NCI-H460 (cell line): ENCODE data around the genes STPG2 and ADH6.

DNA sequence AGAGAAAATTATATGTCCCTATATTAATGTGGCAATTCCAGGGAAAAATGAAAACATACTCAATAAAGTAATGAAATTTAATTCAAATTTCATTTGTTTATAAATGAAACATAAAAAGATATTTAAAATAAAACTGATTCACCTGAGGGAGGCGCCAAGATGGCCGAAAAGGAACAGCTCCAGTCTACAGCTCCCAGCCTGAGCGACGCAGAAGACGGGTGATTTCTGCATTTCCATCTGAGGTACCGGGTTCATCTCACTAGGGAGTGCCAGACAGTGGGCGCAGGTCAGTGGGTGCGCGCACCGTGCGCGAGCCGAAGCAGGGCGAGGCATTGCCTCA is 510.0 kb downstream of the STPG2 start:
RAMPAGE:
- cytosol, long total RNA = no peak
- long total RNA = no peak
- nucleus, long total RNA = no peak

RAMPAGE:
- cytosol, long total RNA = no peak
- long total RNA = no peak
- nucleus, long total RNA = start-site peak on the plus strand at chr4:98143638-98143642, 15 and 16 reads in 2 replicates
These were observed at the start of gene STPG2 for GRCh38 chr4:98142754-98143890. Gene STPG2, minus strand, starts transcription at chr4:98143476.

DNA sequence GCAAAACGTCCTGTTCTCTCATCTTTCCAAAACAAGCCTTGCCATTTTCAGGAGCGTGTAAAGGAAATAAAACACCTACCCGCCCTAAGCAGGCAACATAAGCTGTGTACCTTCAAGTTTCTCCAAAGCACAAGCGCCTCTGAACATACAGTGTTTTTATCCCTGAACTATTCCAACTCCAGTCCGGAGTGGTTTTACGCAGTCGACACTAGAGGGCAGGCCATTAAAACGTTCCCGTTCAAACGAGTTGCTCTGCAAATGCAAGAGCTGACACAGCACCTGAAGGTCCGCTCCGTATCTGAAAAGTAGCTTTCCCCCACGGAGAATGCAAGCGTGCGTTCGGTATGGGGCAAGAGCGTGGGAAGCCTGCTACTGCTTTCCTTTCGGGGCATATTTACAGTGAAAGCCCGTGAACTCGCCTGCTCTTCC is 190.9 kb downstream of the TSPAN5 start:
RAMPAGE:
- cytosol, long total RNA = no peak
- long total RNA = no peak
- nucleus, long total RNA = no peak

DNA sequence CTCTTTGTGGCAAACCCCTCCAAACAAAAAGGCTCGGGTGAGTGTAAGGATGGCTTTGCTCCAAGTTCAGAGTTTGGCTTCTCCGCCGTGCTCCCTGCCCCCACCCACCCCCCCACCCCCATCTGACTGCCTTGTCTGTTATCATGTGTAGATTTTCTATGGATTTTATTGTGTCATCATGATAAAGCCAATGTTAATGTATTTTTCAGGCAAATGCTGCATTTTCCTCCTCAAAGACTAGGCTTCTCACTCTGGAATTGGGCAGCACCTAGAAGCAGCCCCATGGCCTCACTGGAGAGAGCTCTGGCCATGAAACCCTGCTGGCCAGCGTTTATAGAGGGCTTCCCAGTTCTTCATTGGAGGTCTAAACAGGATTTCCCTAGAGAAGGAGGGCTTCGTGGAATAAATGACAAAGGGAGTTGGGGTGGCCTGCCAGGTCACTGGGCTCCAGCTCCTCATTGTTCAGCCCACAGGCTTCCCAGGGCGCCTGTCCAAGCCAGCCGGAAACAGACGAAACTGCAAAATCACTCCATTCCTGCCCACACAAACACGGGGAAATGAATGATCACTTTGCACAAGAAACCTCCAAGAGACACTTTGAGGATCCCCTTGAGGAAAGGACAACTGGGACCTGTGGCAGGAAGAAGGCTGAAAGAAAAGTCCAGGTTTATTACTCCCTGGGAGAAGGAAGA is 189.8 kb downstream of the TSPAN5 start:
RAMPAGE:
- cytosol, long total RNA = no peak
- long total RNA = no peak
- nucleus, long total RNA = no peak

RAMPAGE:
- cytosol, long total RNA = no peak
- long total RNA = no peak
- nucleus, long total RNA = no peak
These were observed 32.2 kb downstream of the TSPAN5 start for GRCh38 chr4:98625986-98626849.

GRCh38 chr4:98661586-98662085 is 3.2 kb upstream of the TSPAN5 start:
RAMPAGE:
- cytosol, long total RNA = no peak
- long total RNA = no peak
- nucleus, long total RNA = no peak

RAMPAGE:
- cytosol, long total RNA = no peak
- long total RNA = no peak
- nucleus, long total RNA = no peak
These were observed 115.5 kb upstream of the TSPAN5 start for GRCh38 chr4:98773903-98774291.

RAMPAGE:
- cytosol, long total RNA = no peak
- long total RNA = no peak
- nucleus, long total RNA = no peak
These were observed 11.0 kb upstream of the ADH4 start for GRCh38 chr4:99155124-99155415.

GRCh38 chr4:99208739-99209057 is 10.3 kb downstream of the ADH6 start:
RAMPAGE:
- cytosol, long total RNA = no peak
- long total RNA = no peak
- nucleus, long total RNA = no peak

RAMPAGE:
- cytosol, long total RNA = no peak
- long total RNA = no peak
- nucleus, long total RNA = no peak
These were observed at the start of gene ADH6 for GRCh38 chr4:99218867-99219600. Gene ADH6, minus strand, starts transcription at chr4:99219246.

DNA sequence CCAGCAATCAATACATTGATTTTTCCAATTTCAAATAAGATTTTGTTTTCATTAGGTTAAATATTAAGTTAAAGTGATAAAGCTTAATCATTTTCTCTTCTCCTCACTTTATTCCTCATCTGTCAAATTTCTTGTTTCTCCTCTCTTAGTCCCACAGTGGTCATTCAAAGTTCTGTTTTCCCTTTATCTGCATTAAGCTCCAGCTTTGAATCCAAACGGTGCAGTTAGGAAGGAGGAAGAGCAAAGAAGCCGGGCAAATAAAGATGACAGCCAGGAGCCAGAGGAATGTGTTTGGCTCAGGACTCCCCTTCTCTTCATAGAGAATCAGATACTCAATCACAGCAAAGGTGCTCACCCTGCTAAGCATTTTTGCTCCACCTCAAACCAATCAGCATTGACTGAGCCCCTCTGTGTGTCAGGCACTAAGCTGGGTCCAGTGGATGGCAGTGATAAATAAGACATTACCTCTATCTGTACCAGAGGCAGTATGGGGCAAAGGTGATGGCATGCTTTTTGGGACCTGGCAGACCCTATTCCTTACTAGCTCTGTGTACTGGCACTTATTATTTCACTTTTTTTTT is 434 bp upstream of the ADH1A start:
RAMPAGE:
- cytosol, long total RNA = no peak
- long total RNA = no peak
- nucleus, long total RNA = no peak

DNA sequence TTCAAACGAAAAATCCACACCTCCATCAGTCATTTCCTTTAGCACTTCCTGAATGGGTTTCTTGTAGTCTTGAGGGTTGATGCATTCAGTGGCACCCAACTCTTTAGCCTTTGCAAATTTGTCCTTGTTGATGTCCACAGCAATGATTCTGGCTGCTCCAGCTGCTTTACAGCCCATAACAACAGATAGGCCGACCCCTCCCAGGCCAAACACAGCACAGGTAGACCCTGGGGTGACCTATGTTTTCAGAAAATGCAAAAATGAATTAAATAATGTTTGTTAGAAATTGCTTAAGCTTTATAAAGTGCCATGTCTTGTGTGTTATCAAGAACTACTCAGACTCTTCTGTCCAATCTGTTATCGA is 9.7 kb downstream of the ADH1C start:
RAMPAGE:
- cytosol, long total RNA = no peak
- long total RNA = no peak
- nucleus, long total RNA = no peak

RAMPAGE:
- cytosol, long total RNA = no peak
- long total RNA = no peak
- nucleus, long total RNA = no peak
These were observed 3.0 kb downstream of the ADH1C start for GRCh38 chr4:99349242-99350262.

GRCh38 chr4:99413251-99413583 is 21.9 kb downstream of the ADH7 start:
RAMPAGE:
- cytosol, long total RNA = no peak
- long total RNA = no peak
- nucleus, long total RNA = no peak

RAMPAGE:
- cytosol, long total RNA = no peak
- long total RNA = no peak
- nucleus, long total RNA = no peak
These were observed 24.6 kb upstream of the ADH7 start for GRCh38 chr4:99459673-99460137.

RAMPAGE:
- cytosol, long total RNA = no peak
- long total RNA = no peak
- nucleus, long total RNA = no peak
These were observed 377.7 kb upstream of the EMCN start for GRCh38 chr4:100895445-100896040.

GRCh38 chr4:101143520-101144514 is 203.5 kb downstream of the PPP3CA start:
RAMPAGE:
- cytosol, long total RNA = no peak
- long total RNA = no peak
- nucleus, long total RNA = no peak

DNA sequence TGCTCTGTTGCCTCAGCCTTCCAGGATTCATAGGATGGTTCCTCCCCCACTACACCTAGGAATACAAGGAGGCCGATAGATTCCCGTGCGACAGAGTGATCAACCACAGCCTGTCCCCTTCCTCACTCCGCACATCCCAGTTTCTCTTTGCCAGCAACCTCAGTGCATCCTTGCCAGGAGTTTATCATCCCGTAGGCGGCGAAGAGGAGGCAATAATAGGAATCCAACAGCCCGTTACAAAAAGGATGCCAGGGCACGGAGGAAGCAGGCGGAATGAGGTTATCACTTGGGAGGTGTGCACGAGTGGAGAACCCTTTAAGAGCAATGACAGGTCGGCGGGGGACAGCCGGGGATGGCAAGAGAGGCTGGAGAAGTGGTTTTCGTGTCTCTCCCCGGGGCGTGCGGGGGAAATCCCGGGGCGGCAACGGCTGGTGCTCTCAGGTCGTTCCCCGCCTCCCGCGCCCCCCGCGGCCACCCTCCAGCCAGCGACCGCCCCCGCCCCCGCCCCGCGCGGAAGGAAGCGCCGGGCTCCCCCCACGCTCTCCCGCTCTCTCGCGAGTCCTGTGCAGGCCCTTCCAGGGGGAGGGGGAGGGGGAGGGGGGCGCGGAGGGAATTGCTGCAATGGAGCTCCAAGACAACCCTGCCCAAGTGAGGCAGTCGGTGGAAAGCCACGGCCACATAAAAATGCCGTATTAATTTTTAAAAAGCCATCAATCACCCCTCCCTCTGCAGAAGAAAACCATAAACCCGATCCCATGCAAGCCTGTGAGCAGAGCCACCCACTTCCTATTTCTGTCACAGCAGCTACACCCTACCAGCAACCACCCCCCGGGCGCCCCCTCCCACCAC is 1.5 kb downstream of the PPP3CA start:
RAMPAGE:
- cytosol, long total RNA = no peak
- long total RNA = no peak
- nucleus, long total RNA = no peak

DNA sequence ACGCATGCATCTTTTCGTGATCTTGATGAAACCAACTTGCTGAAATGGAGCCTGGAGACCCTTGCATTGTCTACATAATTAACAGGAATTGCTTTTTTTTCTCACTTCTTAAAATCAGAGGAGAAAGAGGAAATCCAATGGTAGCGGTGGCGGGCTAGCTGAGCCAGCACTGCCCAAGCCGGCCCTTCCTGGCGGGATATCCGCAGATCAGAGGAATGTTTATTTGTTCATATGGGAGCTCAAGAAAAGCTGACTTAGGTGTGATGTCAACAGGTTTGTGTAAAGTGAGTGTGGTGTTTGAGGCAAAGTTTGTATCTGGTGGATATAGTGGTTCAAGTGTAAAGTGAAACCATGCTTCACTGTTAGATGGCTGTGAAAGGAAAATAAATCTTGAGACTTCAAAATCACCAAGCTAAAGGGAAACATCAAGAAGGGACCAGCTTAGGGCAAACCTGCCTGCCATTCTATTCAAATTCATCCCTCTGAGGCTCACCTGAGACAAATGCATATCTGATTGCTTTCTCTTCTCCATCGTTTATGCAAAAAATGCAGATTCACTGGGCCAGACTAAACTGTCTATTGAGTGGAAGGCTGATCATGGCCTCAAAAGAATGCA is 561 bp upstream of the SLC39A8 start:
RAMPAGE:
- cytosol, long total RNA = no peak
- long total RNA = no peak
- nucleus, long total RNA = no peak

GRCh38 chr4:102503662-102504375 is 2.7 kb downstream of the NFKB1 start:
RAMPAGE:
- cytosol, long total RNA = no peak
- long total RNA = no peak
- nucleus, long total RNA = no peak